Measurements from ENCODE around the genes BMP4 and CGRRF1.

DNA sequence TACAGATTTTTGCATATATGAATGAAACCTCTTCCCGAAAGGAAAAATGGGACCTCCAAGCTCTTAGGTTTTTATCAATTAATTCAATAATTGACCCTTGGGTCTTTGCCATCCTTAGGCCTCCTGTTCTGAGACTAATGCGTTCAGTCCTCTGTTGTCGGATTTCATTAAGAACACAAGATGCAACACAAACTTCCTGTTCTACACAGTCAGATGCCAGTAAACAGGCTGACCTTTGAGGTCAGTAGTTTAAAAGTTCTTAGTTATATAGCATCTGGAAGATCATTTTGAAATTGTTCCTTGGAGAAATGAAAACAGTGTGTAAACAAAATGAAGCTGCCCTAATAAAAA is 13.1 kb downstream of the PTGER2 start:
- PRO-cap = no peak

DNA sequence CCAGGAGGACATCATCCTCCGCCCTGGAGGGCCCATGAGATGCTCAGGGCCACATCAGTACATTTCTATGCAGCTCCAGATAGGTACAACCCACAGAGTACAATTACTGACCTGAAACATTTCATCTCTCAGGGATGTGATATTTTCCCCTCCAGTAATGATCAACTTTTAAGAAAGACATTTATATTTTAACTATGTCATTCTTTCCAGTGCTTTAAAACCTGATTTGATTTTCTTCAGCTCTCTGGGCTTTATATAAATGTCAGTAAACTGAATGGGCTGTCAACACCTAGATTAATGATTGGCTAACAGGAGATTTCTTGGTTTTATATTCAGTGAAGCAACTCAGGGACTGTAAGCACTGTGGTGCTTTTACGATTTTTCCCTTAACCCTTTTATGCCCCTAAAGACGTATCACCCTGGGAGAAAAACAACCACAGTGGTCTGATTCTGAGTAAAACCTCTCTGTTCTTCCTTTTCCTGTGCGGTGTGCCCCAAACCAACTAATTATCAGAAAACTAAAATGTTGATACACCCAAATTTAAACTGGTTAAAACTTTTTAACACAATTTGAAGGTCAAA is 37.9 kb downstream of the PTGER2 start:
- PRO-cap = no peak

DNA sequence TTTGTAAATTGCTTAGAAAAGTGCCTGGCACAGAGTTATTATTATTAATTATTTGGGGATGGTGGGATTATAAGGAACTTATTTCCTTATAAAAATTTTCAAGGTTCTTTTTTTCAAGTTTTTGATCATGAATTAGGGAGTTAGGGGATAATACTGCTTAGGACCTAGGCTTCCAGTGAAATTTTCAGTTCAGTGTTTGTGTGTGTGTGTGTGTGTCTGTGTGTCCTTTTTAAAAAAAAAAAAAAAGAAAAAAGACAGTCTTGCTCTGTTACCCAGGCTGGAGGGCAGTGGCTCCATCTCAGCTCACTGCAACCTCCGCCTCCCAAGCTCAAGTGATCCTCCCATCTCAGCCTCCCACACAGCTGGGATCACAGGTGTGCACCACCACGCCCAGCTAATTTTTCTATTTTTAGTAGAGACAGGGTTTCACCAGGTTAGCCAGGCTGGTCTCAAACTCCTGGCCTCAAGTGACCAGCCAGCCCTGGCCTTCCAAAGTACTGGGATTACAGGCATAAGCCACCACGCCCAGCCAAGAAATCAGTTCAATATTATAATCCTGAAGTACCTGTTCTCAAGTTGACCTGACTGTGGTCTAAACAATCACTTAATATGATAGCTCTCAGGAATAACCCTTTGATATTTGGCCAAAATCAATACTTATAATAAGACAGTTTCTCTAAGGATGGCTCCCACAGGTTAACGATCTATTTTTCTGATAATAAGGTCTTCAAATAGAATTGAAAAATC is 35.6 kb downstream of the ERO1A start:
- PRO-cap = no peak

- PRO-cap = no peak
Observed at GRCh38 chr14:52951509-52951997, 703 bp upstream of the FERMT2 start.

DNA sequence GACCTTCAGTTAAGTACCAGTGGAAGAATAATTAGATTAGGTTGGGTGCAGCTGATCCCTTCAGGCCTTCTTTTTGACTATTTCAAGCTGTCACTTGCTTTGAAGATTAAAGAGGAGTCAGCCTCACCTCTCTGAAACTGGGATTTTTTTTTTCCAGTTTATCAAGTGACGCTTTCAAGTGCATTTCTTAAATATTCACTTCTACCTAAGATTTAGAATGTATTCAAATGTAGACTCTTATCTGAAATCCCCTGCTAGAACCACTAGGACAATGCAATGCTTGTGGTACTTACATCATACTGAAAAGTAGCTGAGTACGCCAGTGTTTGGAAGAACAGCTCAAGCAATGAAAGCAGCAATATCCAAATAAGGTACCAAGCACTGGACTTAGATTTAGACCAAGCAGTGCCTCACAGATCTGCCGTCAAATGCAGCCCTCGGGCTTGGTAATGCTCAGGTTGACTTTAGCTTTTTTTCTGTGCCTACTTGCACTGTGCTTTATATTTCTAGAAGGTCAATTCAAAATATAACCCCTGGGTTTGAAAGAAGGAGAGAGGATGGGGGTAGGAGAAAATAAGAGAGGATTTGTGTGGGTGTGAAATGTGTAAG is 3.7 kb upstream of the FERMT2 start:
- PRO-cap = no peak

GRCh38 chr14:53237425-53237993 is 84.4 kb upstream of the DDHD1 start:
- PRO-cap = no peak

- PRO-cap = no peak
Observed at GRCh38 chr14:53956397-53957275, at the start of gene BMP4. Gene BMP4, minus strand, starts transcription at chr14:53956825.

- PRO-cap = no peak
Observed at GRCh38 chr14:54509188-54510018, at the start of gene CGRRF1. Gene CGRRF1, plus strand, starts transcription at chr14:54509906.

- PRO-cap = no peak
Observed at GRCh38 chr14:54599710-54600541, 33.0 kb downstream of the SAMD4A start.

GRCh38 chr14:54636307-54637158 is 69.6 kb downstream of the SAMD4A start:
- PRO-cap = no peak

DNA sequence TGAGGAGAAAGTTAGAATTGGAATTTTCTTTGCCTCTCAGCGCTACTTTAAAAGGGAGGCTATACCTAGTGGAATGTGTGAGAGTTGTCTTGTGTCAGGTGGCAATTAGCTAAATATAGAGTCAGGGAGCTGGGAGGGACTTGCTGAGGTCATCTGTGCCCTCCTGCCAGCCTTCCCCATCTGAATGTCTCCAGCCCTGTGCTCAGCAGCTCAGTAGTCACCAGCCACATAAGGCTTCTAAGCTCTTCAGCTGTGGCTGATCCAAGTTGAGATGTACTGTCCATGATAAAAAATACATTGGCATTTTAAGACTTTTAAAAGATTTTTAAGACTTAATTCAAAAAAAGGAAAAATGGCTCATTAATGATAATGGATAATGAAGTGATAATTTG is 132.3 kb downstream of the SAMD4A start:
- PRO-cap = no peak

- PRO-cap = no peak
Observed at GRCh38 chr14:54786833-54787346, 115.7 kb downstream of the GCH1 start.

- PRO-cap = no peak
Observed at GRCh38 chr14:54870110-54871184, 32.2 kb downstream of the GCH1 start.

DNA sequence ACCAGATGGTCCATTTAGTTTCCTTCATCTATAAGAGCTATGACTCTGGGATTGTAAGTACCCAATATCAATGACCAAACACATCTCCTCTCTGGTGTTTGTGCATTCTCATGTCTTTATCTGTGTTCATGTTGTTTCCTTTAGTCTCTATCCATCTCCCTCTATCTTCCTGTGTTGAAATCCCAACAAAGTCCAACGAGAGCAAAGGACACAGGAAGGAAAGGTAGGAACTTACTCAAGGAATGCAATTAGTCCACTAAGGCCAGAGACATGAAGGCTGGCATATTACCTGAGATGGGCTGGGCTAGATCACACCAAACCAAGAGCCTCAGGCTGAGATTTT is 14.4 kb upstream of the LGALS3 start:
- PRO-cap = no peak

DNA sequence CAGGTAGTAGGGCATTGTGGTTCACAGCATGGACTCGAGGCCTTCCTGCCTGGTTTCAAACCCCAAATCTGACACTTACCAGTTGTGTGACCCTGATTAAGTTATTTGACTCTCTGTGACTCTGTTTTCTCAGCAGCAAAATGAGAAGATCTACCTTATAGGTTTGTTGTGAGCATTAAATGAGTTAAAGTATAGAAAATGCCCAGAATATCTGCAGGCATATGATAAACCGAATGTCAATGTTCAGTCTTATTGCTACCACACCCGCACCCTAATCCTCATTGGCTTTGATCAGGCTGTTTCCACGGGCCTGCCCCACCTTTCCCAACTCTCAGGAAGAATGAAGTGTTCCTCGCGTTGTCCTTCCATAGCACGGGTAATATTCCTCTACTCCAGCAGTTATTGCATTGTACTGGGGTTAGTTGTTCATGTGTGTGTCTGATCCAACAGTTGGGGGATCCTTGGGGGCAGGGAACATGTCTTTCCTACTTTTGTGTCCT is 8.0 kb upstream of the LGALS3 start:
- PRO-cap = no peak

GRCh38 chr14:55121876-55122232 is 7.2 kb upstream of the LGALS3 start:
- PRO-cap = no peak

GRCh38 chr14:55277275-55278426 is 6.4 kb downstream of the FBXO34 start:
- PRO-cap = no peak

DNA sequence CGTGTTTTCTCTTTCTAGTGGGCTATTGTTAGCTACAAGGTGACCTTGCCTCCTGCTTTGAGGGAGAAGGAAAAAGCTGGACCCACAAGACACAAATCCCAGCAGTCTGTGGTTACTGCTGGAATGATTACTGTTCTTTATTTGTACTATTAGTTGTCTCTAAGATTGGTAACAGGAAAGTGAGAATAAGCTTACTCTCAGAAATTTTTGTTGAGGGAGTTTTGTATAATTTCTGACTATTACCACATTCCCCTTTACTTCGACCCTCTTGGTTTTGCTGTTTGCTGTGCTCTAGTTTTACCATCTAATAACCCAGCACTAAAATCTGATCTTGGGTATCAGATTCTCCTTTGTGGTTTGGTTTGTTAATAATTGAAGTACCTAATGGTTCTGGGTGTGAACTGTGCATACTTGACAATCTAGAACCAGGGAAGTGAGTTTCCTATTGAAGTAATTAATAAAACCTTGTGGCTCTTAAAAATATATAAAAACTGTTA is 61.9 kb downstream of the FBXO34 start:
- PRO-cap = no peak

- PRO-cap = no peak
Observed at GRCh38 chr14:55336819-55337185, 65.6 kb downstream of the FBXO34 start.

- PRO-cap = no peak
Observed at GRCh38 chr14:55499849-55500748, 59.7 kb upstream of the TBPL2 start.